GM23338 (cell line): ENCODE data around the genes CCNB1 and OCLN.

GRCh38 chr5:65978080-65978524 lies 51.7 kb downstream of the ERBIN start:
- PRO-cap = no peak
- RAMPAGE, long total RNA = no peak

DNA sequence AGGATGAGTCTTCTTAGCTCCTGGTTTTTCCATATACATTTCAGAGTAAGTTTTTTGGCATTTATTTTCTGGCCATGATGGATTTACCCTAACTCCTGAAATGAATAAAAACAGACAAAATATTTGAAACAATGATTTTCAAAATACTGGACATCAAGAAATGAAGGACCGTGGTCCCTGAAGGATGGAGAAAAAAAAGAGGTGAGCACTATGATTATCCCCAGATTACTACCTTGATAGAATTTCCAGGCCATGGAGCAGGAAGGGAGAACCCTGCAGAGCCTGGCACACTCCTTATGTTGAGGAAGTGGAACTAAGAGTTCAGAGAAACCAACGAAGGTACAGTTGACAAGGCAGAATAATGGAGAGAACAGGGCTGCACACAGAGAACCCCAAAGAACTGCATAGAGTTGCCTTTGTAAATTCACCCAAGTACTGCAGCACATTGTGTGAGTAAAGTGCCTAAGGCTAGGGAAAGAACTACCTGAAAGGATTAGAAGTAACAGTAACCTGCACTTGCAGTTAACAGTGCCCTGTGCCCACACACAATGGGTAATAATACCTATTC lies 57.0 kb upstream of the SREK1 start:
- PRO-cap = no peak
- RAMPAGE, long total RNA = no peak

DNA sequence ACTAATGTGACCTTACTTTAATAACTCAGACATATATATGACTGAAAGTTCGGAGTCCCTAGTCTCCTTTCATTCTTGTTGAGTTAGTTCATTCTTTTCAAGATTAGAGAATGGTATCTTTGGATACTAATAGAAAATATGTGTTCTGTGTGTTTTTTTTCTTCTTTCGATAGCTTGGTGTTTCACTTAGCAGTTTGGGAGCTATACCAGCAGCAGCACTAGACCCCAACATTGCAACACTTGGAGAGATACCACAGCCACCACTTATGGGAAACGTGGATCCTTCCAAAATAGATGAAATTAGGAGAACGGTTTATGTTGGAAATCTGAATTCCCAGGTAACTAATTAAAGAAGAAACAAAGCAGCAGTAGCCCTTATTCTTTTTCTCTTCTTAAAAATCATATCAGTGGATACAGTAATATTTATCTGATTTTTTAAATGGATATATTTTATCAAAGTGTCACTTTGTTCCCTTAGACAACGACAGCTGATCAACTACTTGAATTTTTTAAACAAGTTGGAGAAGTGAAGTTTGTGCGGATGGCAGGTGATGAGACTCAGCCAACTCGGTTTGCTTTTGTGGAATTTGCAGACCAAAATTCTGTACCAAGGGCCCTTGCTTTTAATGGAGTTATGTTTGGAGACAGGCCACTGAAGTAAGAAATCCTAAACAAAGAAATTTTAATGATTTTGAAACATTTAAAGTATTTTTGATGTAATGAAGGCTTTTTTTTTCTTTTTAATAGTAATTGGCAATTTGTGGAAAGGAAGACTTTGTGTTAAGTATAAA lies 18.0 kb downstream of the SREK1 start:
- PRO-cap = no peak
- RAMPAGE, long total RNA = no peak

DNA sequence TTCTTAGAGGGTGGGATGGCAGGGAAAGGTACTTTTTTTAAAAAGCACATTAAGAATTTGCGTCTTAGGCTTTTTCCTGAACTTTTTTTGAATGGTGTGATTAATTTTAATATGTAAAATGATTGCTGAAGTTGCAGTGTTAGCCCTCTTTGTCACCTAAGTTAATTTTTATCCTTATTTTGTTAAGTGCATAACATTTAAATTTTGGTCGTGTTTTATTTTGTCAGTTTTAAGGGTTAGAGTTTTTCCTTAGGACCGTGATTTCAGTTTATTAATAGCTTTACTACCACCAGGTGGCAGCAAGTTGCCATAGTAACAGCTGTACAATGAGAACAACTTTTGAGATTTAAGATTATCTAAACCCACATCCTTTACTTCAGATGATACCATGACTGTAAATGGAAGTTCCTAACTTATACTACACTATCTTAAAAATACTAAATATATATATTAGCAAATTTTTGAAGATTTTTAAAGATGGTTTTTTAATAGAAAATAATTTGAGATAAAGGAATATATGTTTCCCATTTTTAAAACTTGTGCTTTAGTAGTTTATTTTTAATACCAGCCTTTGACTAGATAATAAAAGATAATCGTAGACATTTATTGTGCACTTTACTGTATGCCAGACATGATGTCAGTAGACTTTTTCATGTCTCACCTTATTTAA lies 27.2 kb downstream of the SREK1 start:
- PRO-cap = no peak
- RAMPAGE, long total RNA = no peak

- PRO-cap = no peak
- RAMPAGE, long total RNA = no peak
Observed at GRCh38 chr5:66818913-66819326, 222.7 kb downstream of the MAST4 start.

GRCh38 chr5:67037087-67037450 lies 159.5 kb downstream of the CD180 start:
- PRO-cap = no peak
- RAMPAGE, long total RNA = no peak

DNA sequence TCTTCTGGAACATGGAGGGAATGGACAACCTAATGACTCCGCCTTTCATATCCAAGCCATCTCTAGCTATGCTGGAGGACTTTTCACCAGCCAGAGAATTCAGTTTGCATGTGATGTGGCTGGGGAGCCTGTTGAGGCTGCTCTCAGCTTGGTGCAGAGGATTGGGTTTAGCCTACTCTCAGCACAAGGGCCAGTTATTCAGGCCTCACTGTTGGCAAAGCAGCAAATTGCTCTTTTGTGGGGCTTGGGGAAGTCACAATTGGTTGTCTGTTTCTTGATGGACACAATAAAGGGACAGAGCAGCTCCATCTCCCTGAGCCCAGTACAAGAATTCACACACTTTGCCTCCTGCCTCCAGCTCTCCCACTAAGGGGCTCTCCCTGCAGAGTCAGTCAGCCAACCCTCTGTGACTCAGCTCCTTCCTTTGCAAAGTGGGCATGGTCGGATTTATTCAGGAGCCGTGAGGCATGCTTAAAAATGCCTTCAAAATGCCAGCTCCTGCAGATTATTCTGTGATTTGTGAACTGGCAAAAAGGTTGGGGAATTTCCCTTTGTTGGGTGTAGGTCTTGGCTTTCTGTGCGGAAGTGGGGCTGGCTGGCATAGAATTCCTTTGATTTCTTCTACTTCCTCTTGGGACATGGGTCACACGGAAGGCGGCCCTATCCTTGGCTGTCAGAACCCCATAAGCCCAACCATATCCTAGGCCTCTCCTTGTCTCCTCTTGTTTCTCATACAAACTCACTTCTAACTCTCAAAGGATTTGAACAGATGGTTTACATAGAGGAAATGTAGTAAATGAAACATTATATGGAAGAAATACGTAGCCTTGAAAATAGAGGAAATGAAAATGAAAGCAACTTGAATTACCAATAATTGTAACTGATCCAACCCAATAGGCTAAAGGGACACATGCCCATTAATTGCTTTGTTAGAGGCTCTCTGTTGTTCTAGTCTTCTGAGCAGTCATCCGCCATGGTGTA lies 118.7 kb upstream of the CD180 start:
- PRO-cap = no peak
- RAMPAGE, long total RNA = no peak

DNA sequence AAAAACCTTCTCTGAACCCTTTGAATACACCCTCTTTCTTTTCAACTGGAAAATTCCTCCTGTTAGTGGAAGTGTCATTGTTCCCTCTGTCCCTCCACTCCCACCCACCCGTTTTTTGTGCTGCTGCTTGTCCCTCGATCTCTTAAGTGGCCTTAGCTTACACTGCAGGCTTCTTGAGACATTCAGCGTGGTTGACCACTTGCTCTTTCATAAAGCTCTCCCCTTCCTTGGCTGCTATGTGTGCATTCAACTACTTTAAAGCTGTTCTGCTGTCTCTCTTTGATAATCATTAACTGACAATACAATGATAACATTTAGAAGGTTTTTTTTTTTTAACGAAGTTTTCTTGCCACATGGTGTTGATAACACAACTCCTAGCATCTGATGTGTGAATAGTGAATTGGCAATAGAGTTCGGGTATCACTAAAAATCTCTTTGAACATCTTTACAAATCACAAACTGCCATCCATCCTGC lies 409.1 kb upstream of the CD180 start:
- PRO-cap = no peak
- RAMPAGE, long total RNA = no peak

- PRO-cap = no peak
- RAMPAGE, long total RNA = no peak
Observed at GRCh38 chr5:68130122-68130609, 85.4 kb upstream of the PIK3R1 start.

DNA sequence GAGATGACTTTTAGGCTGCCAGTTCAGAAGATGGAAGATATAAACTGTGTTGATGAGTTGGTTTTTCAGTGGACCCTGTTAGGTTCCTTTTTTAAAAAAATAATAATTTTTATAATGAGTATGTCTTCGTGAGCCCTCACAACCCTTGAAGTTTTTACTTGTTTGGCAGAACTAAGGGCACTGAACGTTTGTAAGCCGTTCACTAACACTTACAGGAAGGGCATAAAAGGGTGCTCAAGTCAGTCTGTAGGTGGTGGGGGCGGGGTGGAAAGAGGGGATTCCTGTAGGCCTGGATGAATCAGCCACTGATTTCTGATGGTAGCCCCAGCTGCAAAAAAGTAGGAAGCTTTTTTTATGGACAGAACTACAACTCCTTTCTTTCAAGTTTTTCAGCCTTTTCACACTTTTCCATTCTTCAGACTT lies 35.8 kb downstream of the PIK3R1 start:
- PRO-cap = no peak
- RAMPAGE, long total RNA = no peak

GRCh38 chr5:68251744-68252522 lies 36.4 kb downstream of the PIK3R1 start:
- PRO-cap = no peak
- RAMPAGE, long total RNA = no peak

DNA sequence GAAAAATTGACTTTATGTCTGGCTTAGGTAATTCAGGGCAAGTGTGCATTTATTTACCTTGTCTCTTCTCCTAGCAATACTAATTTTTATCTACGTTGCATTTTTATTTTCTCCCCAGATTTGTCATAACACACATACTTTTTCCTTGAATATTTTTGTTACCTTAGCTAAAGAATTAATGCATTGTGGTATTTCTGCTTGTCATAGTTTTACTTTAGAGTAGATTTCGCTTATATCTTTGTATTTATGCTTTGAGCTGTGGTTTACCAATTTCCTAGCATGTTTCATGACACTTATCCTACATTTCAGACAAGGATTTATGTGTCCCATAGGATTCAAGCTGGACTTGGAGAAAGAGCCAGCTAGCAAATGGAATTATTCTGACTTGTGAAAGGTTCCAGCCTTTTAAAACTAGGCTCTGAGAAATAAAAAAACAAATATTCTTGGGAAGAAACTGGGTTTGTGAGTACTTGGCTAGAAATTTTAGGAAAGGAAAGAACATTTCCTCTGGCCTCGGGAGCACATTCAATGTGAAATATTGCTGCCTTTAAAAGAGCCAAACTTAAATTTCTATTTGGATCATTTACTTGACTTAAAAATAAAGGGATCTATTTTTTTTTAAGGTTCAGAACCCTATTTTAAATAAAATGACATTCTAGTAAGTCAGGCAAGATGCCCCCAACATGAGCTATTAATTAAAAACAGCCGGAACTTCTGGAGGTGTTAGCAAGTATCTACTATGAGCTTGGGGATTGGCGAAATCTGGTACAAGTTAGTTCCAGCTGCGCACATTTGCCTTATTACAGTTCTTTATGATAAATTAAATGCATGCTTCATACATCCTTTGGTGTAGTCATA lies 37.7 kb downstream of the PIK3R1 start:
- PRO-cap = no peak
- RAMPAGE, long total RNA = no peak

- PRO-cap = no peak
- RAMPAGE, long total RNA = no peak
Observed at GRCh38 chr5:68275072-68275573, 59.6 kb downstream of the PIK3R1 start.

DNA sequence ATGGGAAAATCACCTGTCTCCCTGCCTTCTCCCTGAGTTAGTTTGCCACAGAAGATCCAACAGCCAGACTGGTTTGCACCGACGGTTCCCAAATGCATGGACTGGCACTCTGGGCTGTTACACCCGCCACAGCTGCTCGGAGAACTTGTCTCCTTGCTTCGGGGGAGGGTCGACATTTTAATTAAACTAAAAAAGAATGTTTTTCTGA lies 73.4 kb downstream of the PIK3R1 start:
- PRO-cap = bidirectional peak, plus-strand start at position 40 of the sequence, minus-strand start at position 103 of the sequence
- RAMPAGE, long total RNA = no peak

DNA sequence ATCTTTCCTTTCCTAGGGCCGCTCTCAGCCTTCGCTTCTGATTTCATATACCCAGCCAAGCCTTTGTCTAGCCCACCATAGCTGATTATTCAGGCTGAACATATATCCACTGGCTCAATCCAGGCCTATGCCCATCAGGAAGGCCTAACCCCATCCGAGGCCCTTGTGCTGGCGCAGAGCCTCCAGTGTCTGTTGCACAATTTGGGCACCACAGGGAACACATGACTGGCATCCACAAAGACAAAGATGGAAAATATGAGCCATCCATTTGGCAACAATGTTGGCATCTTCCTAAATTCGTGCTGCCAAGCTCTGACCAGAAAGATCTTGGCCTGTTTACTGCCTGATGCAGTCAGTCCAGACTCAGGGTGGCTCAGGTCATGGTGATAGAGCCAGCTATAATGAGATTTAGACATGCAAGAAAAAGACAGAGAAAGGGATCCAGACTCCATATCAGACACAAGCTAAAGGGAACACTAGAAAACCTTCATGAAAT lies 233.8 kb downstream of the PIK3R1 start:
- PRO-cap = no peak
- RAMPAGE, long total RNA = no peak

DNA sequence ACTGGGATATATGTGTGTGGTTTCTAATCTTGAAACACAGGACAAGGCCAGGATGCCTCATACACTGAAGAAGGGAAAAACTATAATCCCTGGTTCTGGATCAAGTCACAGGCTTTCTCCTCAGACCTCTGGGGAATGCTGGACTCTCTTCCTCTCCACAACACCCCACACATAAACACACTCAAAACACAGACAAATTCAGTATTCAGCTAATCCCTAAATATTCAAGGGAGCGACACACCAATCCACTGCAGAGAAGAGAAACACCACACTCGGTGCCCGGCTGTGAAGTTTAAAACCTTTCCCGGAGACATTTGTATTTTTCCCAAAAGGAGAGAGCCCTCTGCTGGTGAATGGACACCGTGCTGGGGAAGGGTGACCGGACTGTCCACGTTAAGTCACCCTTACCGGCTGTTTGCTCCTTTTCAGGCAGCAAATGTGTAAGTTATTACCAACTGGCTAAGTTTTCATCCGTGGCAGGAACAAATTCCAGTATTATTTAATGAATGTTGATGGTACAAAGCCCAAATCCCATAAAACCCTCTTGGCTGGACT lies 131.0 kb upstream of the SLC30A5 start:
- PRO-cap = no peak
- RAMPAGE, long total RNA = no peak

DNA sequence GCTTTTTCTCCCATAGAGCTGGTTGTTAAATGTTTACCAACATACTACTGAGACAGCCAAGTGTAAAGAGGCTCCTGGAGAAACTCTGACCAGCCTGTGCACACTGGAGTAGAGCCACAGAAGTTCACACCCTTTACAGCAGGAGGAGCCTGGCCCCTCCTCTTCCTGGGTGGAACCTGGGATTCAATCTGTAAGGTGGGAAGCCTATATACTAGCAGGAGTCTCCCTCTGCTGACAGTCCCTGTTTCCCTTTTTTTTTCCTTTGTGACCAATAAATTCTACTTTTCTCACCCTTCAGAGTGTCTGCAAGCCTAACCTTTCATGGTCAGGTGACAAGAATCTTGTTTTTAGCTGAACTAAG lies 10.4 kb upstream of the SLC30A5 start:
- PRO-cap = no peak
- RAMPAGE, long total RNA = no peak

DNA sequence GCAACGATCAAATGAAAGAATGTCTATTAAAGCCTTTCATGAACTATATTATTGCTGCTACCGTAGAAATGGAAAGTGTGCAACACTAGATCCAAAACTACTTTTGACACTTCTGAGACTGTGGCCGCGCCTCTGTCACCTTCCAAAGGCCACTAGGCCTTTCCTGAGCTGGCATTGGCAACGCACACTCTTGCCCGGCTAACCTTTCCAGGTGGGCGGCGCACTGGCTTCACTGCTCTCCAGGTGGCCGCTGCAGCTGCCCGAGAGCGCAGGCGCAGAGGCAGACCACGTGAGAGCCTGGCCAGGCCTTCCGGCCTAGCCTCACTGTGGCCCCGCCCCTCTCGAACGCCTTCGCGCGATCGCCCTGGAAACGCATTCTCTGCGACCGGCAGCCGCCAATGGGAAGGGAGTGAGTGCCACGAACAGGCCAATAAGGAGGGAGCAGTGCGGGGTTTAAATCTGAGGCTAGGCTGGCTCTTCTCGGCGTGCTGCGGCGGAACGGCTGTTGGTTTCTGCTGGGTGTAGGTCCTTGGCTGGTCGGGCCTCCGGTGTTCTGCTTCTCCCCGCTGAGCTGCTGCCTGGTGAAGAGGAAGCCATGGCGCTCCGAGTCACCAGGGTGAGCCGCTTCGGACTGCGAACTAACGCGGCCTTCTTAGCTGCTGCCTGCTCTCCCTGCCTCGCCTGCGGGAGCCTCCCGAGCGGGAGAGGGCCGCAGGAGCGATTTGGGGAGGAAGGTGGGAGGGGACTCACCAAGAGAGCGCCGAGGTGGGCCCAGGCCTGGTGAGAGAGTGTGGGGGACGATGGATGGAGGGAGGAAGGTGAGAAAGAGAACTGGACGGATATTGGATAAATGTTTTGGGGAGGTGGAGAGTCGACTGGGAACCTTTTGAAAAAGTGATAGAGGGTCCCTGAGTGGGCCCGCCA lies at the start of gene CCNB1:
CCNB1 (plus strand) TSS at position 483 of the 924 bp plus-strand sequence.
- PRO-cap = bidirectional peak, plus-strand start at position 521 of the sequence, minus-strand start at position 162 of the sequence; bidirectional peak, plus-strand start at position 853 of the sequence, minus-strand start outside the sequence
- RAMPAGE, long total RNA = start-site peak on the plus strand centred at position 507 of the sequence, 120 bp wide, 6,017 and 1,629 reads in 2 replicates

DNA sequence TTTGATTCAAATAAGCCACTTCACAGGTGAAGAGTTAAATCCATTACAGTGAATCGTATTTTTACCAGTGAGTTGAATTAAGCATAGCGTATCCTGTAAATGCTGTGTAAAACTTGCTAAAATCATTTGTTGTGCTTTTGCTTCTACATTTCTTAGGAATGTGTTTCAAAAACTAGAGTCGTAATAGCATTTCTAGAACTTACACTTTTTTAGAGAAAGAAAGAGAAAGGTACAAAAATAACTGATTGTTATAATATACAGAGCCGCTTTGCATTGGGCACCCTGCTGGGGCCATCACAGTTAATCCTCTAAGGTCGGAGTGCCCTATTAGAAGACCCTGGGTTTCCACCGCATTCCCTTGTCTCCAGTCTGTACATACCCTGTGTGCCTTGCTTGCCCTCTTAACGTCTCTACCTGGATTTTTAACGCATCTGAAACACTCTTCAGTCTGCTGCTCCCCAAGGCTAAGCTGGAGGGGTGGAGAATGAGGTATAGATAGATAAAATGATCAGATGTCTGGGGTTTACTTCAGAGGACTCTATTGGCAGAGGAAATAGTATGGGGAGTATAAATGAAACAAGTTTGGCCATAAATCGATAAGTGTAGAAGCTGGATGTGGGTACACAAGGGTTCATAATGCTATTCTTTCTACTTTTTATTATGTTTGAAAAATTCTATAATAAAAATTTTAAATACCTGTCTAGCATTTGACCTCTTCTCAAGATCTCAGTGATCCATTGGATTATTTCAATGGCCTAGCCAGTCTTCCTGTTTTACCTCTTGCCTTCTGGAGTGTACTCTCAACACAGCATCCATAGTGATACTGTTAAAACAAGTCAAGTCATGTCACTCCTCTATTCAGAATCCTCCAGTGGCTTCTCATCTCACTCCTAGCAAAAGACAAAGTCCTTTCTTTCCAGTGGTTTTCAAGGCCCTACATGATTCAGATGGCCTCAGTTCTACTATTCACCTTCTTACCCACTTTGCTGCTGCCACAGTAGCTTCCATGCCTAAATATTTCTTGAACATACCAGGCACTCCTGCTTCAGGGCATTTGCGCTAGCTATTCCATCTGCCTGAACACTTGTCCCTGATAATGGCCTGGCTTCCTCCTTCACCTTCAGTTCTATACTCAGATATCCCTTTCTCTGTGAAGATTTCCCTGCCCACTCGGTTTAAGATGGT lies 1.5 kb downstream of the MARVELD2 start:
- PRO-cap = bidirectional peak, plus-strand start at position 353 of the sequence, minus-strand start at position 309 of the sequence
- RAMPAGE, long total RNA = no peak

DNA sequence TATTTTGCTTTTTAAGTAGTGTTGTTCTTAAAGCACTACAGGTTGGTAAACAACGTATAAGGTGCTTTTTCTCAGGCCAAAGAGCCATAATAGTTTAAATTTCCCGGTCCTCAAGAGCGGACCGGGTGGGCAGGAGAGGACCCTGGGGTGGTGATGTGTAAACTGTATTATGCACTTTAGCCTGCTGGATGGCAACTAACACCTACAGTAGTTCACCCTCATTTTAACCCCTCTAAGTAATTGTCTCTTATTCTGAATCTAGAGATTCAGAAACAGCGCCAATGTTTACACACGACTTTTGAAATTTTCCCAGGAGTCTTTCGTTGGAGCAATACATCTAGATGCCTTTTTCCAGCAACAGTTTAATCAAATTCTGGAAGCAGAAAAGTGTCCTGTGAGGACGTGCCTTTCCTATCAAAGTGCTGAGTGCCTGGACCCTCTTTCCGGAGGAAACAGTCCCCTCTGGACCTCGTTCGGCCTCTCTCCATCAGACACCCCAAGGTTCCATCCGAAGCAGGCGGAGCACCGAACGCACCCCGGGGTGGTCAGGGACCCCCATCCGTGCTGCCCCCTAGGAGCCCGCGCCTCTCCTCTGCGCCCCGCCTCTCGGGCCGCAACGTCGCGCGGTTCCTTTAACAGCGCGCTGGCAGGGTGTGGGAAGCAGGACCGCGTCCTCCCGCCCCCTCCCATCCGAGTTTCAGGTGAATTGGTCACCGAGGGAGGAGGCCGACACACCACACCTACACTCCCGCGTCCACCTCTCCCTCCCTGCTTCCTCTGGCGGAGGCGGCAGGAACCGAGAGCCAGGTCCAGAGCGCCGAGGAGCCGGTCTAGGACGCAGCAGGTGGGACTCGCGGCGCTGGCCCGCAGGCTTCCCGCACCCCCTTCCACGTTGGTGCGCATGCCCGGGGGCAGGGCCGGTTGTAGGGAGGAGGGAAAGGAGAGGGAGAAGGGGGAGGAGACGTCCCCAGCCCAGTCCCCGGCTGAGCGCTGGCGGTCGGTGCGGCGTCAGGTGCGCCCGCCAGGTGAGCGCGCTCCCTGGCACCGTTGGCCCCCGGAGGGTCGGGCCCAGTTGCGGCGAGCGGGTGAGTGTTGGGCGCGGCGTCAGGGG lies at the start of gene OCLN:
OCLN (plus strand) TSS at position 975 of the 1,111 bp plus-strand sequence.
- PRO-cap = unidirectional peak, plus-strand start at position 490 of the sequence; bidirectional peak, plus-strand start at position 975 of the sequence, minus-strand start at position 897 of the sequence
- RAMPAGE, long total RNA = start-site peak on the plus strand centred at position 1,021 of the sequence, 110 bp wide, 216 and 32 reads in 2 replicates